Left lobe of liver (tissue), 1 donor: ENCODE results near the genes TEN1 and EVPL.

DNA sequence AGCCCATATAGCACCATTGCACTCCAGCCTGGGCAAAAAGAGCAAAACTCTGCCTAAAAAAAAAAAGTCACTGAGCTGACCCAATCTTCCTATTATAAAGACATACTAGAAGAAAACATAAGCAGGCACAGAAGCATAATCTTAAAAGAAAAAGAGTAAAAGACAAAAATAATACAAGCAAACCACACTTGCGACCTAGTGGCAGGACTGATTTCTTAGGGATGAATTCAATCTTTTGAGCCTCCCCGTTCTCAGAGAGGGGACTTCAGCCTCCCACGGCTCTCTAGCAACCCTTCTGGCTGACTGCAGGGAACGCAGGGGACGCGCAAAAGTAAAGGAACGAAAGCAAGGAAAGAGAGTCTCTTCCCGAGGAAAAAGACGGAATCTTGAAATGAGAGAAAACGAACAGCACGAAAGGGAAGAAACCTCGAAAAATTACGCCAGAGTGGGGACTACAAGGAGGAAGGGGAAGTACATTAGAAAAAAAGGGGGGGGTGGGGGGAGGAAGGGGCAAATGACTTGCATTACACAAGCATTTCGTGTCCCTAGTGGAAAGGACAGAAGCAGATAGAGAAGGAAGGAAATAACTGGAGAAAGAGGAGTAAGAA is 1.3 kb downstream of the GRB2 start:
- PRO-cap, result no peak

DNA sequence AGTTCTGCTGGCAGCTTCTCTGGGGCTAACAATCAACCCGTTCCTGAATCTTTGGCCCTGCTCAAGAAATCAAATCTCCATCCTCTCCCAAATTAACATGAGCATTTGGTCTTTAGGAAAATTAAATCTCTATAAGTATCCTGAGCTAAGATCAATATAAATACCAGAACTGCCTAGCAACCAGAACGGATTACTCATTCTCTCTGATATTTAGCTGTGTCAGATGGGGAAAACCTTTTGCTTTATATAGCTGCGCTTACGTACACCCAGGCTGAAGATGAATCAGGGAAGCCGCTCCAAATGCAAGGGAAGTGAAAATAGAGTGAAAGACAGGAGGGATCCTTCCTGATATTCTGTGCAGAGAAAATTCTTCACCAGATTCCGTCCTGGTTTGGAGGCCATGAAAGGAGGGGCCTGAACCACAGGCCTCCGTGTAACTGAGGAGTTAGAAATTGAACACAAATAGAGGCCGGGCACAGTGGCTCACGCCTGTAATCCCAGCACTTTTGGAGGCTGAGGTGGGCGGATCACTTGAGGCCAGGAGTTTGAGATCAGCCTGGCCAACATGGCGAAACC is 23.4 kb upstream of the GRB2 start:
- PRO-cap, result no peak

DNA sequence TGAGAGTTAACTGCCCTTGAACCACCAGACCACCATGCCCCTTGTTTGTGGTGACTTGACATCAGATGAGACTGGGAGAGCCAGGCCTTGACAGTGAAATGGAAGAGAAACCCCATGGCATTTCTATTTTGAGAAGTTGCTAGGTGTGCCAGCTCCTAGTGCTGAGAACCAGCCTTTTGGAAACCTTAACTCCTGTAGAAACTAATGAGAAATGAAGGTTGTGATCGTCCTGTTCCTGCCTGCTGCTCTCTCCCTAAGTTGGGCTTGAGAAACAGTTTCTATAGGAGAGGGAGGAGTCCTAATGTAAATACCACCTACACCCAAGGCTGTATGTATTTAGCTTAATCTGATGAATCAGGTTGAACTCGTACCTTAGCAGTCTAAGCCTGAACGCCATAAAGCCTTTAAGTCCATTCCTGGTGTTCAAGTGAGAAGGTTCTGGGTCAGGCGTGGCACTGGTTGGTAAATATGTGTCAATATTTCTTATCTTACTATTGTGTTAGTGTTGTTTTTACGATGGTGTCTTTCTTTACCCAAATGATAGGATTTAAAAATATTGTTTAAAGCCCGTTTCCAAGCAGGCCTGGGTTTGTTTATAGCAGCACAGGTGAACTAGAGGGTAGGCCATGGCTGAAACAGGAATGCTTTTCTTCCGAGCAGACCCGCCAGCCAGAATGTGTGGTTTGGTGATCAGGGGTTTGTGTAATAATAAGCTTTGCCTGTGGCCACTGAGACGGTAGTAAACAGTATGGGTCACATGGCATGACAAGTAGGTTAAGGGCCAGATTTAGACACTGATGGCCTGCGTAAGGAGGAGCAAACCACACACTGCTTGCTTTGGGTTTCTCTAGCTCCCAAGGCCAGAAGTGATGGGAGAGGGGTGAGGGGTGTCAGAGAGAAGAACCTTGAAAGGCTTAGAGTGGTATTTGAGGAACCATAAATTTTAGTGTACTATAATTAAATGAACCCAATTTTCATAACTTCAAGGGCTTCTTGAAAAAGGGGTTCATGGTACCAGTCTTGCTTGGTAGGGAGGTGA is 3.2 kb downstream of the TMEM94 start:
- PRO-cap, result unidirectional peak, minus-strand start at position 676 of the sequence

DNA sequence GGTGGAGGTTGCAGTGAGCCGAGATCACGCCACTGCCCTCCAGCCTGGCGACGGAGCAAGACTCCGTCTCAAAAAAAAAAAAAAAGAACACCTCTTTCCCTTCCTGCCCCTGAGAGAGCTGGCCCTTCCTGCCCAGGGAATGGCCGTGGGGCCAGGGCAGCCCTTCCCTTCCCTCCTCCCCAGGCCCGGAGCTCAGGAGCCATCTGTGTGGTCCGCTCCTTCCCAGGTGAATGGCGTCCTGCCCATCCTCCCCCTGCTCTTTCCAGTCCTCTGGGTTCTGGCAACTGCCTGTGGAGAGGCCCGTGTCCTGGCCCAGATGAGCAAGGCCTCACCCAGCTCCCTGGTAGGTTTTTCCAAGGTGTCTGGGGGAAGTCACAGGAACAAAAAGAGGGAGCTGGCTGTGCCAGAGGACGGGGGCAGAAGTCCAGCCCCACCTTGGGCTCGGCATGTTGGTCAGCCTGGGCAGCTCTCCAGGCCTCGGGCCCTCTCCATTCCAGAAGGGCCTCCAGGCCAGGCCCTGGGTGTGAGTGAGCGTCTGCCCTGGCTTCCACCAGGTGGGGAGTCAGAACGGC is 25.2 kb downstream of the CASKIN2 start:
- PRO-cap, result no peak

DNA sequence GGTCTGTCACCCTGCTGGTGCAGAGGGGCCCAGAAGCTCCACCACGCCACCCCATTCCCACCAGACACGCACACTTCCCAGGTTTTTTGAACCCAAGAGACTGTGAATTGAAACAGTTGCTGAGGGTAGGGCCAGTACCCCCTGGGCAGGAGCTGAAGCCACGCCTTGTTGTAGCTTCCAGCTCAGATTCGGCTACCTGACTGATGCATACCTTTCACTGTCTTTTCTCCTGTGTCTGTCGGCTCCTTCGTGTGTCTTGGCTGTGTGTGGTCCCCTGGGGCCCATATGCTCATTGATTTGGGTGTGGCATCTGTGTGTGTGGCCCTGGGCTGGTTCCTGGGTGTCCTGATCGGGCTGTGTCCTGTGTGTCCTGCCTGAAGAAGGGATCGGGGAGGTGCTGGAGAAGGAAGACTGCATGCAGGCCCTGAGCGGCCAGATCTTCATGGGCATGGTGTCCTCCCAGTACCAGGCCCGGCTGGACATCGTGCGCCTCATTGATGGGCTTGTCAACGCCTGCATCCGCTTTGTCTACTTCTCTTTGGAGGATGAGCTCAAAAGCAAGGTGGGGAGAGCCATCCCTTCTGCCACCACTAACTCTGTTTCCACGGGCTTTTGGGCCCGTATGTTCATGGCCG is 21.0 kb downstream of the CASKIN2 start:
- PRO-cap, result no peak

- PRO-cap, result no peak
These were observed 13.7 kb downstream of the CASKIN2 start for GRCh38 chr17:75501237-75502367.

- PRO-cap, result no peak
These were observed 2.3 kb downstream of the MYO15B start for GRCh38 chr17:75589929-75590247.

DNA sequence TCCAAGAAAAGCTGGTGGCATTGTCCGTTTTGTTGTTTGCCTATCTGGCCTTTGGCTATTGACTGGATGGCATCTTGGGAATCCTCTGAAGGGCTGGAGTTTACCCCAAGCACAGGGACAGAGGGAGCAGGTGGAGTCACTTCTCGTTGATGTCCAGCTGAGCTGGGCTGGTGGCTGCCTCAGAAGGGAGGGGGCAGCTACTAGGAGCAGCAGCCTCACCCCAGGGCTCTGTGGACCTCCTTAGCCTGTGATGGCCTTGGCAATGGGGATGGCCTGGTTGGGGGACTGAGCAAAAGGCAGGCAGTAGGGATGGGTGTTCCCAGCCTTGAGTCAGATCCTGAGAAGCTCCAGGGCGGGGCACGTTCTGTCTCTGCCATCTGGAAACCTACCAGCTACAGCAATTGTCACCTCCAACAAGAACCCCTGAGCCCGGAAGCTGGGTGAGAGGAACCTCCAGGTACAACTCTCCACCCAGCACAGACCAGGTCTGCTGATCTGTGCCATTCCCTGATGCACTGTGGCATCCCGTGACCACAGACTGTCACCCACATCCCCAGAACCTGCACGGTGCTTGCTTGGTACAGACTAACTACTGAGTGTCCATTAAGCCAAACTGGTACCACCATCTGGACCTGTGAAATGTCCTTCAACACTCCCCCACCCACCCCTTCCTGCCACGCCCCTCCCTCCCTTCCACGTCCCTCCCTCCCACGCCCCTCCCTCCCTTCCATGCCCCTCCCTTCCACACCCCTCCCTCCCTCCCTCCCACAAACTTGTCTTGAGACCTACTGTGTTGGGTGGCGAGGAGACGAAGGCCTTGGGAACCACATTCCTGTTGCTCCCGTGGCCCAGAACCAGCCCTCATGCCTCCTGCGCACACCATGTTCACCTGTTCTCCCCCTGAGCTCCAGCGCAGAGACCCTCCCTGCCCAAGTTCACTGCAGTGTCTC is 16.5 kb downstream of the MYO15B start:
- PRO-cap, result no peak

DNA sequence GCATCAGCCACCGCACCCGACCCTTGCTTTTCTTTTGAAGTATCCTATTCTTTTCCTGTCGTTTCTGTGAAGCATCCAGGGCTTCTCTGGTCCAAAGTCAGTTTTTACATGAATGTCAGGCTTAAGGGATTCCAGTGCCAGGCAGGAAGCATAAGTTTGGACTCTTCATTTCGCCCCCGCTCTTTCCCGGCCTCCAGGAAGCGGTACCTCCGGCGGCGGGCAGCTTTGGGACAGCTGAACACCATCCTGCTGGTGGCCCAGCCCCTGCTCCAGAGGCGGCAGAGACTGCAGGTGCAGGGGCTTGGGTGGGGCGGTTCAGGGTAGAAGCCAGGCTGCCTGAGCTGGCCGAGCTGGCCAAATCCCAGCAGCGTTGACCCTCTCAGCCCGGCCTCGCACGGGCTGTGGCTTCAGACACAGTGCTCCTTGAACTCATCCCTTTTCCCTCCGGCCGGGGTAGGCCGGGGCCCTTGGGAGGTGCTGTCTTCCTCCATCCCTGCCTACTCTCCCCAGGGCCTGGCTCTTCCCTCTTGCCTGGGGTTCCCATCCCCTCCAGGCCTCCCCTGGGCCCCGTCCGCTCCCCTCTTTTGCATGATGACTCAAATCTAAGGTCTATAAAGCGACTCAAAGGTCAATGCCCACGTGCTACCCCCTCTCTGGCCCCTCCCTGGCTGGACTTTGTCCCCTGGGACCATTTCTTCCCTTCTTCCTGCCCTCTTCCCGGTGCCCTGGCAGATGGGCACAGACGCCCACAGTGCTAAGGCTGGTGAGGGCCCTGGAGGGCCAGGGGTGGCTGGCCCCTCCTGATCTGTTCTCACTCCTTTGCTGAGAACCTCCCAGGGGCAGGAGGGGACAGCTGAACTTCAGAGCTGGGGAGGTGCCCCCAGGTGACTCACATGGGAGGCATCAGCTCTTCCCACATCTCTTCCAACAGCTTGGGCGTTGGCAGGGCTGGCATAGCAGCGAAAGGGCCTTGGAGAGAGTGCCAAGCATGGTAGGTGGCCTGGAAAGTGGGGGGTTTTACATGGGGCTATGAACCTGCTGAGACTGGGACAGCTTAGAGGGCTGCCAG is 22.7 kb downstream of the MYO15B start:
- PRO-cap, result no peak

DNA sequence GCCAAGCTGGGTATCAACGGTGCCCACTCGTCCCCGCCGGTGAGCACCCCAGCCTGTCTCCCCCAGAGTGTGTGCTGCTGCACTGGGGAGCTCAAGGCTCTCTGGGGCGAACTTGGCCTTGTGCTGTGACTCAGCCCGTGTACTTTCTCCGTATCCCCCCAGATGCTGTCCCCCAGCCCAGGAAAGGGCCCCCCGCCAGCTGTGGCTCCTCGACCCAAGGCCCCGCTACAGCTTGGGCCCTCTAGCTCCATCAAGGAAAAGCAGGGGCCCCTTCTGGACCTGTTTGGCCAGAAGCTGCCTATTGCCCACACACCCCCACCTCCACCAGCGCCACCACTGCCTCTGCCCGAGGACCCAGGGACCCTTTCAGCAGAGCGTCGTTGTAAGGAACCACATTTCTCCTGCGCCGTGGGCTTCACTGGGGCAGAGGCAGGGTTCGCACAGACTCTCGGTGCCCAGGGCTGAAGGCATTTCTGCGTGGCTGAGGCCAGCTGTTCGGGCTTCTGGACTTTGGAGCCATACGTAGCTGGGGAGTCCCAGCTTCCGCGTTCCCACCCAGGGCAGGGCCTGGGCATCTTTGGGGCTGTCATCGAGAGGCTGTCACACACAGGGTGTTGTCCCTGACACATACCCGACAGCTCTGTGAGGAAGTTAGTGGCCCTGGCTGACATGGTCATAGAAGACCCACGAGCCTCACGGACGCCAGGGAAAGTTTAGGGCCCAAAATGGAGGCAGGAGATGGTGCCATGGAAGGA is 16.1 kb upstream of the SMIM5 start:
- PRO-cap, result no peak

GRCh38 chr17:75632891-75633347 is 315 bp upstream of the SMIM5 start:
- PRO-cap, result no peak

GRCh38 chr17:75754366-75755054 is 10.5 kb downstream of the GALK1 start:
- PRO-cap, result no peak

GRCh38 chr17:75764037-75764573 is 887 bp downstream of the GALK1 start:
- PRO-cap, result bidirectional peak, plus-strand start at chr17:75764364, minus-strand start at chr17:75764225

- PRO-cap, result no peak
These were observed 29.3 kb downstream of the UNC13D start for GRCh38 chr17:75814825-75815470.

- PRO-cap, result no peak
These were observed 25.7 kb downstream of the UNC13D start for GRCh38 chr17:75818286-75819087.

- PRO-cap, result no peak
These were observed 6.2 kb upstream of the WBP2 start for GRCh38 chr17:75861291-75861696.

DNA sequence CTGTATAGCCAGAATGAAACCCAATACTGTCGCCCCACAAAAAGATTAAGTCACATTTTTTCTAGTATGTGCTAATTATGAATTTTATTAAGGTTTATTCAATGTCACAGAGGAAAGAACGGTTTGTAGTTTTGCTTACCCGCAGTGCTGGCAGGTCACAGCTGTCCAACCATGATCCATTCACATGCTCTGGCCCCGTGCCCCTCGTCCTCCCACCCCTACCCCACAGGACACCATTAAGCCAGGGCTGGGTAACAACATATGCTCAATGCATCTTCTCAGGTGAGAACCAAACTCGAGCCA is 561 bp upstream of the FBF1 start:
- PRO-cap, result no peak

GRCh38 chr17:75978890-75979712 is at the start of gene TEN1:
Gene TEN1, plus strand, starts transcription at chr17:75979240.
- PRO-cap, result bidirectional peak, plus-strand start at chr17:75979271, minus-strand start at chr17:75979134; bidirectional peak, plus-strand start at chr17:75979600, minus-strand start at chr17:75979391

DNA sequence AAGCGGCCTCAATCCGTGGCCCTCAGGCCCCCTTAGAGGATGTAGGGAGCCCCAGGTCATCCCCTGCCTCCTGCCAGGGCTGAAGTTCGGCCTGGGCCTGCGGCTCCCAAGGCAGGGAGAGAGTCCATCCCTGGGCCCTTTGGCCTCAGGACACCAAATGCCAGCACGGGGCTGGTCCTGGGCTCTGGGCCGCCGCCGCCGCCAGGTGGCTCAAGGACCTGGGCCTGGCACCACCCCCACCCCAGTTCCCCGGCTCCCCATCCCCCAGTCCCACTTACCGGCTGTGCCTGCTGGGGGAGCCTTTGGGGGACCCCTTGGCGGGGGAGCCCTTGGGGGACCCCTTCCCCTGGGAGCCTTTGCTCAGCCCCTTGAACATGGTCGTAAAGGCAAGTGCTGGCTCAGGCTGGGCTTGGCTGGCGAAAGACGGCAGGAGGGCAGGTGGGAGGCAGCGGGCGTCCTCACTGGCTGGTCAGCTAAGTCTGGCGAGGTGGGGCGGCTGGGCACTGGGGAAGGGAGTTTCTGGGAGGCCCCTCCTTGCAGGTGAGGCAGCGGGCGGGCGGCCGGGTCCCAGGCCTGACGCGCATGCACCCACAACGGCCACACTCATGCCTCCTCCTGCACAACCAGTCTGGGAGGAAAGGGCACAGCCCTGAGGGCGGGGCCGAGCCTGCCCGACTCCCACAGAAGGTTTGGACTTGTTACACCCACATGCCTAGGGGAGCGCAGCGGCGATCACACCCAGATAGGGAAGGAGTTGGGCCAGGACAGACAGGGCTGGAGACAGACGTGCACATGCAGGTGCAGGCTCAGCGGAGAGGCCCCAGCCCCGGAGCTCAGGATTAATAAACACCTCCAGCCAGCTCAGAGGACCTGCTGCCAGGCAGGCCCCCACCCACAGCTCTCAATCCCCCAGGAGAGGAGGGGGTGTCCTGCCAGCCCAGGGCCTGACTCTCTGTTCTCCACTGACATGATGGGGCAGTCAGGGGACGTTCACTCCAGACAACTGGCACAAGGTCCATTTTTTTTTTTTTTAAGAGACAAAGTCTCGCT is at the start of gene EVPL:
Gene EVPL, minus strand, starts transcription at position 484 of the 1,050 bp plus-strand sequence.
- PRO-cap, result no peak

GRCh38 chr17:76039130-76039746 is 12.1 kb upstream of the EVPL start:
- PRO-cap, result no peak